Frontal cortex (tissue), 2 donors: Measurements from ENCODE around the gene CREBZF.

GRCh38 chr11:78318142-78319337 lies 99.1 kb downstream of the GAB2 start:
- RAMPAGE, long total RNA: no peak

GRCh38 chr11:78400832-78401389 lies 16.7 kb downstream of the GAB2 start:
- RAMPAGE, long total RNA: no peak

DNA sequence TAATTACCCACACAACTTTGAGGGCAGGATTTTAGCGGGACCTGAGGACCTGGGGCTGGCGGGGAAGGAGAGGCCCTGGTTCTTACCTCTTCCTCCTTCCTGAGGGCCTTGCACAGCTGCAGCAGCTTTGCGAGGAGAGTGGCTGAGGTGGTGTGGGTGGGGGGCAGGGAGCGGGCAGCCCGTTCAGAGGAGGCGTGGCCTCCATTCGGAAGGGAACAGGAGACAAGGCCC lies 76.4 kb upstream of the NARS2 start:
- RAMPAGE, long total RNA: no peak

GRCh38 chr11:78724950-78725404 lies 150.3 kb upstream of the NARS2 start:
- RAMPAGE, long total RNA: no peak

DNA sequence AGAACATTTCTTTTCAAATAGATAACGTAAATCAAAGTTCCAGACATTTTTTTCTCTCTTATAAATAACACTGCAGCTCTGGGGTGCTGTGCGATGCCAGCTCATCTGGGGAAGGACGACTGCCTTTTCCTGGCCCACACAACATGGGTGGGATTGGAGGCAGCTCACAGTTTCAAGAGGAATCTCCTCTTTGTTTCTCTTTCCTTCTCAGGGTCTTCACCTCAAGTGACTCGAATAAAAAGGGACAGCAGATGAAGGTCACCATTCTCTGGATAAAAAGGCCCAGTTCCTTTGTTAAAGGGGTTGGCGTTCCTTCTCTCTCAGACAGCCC lies 235.6 kb upstream of the NARS2 start:
- RAMPAGE, long total RNA: no peak

DNA sequence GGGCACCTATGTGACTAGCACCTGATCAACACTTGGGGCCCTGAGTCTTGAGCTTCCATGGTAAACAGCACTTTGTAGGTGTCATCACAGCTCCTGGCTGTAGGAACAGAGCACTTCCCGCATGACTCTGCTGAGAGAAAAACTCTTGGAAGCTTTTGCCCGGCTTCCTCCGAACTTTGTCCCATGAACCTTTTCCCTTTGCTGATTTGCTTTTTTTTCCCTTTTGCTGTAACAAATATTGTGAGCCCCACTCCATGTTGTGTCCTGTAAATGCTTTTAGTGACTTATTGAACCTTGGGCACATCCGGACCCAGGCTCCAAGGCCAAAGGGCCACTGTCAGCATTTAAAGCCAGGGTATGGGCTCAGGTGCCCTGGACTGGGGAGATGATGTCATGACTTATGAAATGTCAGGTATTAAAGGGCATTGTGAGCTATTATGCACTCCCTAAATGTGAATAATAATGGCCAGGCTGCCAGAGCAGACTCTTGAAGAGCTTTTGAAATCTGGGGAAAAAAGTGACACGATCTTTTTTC lies 391.0 kb downstream of the TENM4 start:
- RAMPAGE, long total RNA: no peak

- RAMPAGE, long total RNA: no peak
Observed at GRCh38 chr11:79197287-79197585, 243.6 kb downstream of the TENM4 start.

DNA sequence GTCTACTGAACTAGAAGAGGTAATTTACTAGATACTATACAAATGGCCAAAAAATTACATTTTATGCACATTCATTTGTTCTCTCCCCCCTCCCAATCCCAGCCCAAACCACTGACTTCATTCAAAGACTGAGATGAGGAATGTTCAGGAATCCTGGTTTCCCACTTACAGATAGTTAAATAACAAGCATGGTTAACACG lies 1387.8 kb upstream of the TENM4 start:
- RAMPAGE, long total RNA: no peak

- RAMPAGE, long total RNA: no peak
Observed at GRCh38 chr11:82419911-82420110, 313.9 kb downstream of the FAM181B start.

GRCh38 chr11:82869483-82870116 lies 30.6 kb downstream of the PRCP start:
- RAMPAGE, long total RNA: no peak

DNA sequence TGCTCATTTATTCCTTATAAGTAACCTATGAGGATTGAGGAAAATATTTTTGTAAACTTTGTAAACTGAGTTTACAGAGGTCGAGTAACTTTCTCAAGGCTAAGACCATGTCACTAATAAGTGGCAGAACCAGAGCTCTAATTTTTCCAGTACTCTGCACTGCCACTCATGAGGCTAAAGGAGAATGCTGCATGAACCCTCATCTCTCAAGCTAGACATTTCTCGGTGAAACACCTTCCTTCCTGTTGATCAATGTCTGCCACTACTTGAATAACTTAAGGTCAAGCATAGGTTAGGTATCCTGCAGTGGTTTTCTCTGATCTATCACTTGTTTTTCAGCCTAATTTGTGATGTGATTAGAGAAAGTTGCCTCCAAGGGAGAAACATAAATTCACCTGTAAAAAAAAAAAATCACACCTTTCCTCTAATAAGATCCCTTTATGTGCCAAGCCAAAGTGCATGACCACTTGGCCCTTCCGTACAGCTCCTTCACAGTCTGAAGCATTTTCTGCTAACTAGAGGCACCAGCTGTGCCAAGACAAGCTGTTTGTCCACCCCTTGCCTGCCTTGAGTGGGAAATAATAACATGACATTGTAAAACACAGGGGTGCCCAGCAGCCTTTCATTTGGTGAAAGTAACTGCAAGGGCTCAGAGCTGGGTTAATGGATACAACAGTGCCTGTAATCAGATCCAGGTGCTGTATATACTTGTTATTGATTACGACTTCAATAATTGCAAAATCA lies 59.0 kb downstream of the DDIAS start:
- RAMPAGE, long total RNA: no peak

DNA sequence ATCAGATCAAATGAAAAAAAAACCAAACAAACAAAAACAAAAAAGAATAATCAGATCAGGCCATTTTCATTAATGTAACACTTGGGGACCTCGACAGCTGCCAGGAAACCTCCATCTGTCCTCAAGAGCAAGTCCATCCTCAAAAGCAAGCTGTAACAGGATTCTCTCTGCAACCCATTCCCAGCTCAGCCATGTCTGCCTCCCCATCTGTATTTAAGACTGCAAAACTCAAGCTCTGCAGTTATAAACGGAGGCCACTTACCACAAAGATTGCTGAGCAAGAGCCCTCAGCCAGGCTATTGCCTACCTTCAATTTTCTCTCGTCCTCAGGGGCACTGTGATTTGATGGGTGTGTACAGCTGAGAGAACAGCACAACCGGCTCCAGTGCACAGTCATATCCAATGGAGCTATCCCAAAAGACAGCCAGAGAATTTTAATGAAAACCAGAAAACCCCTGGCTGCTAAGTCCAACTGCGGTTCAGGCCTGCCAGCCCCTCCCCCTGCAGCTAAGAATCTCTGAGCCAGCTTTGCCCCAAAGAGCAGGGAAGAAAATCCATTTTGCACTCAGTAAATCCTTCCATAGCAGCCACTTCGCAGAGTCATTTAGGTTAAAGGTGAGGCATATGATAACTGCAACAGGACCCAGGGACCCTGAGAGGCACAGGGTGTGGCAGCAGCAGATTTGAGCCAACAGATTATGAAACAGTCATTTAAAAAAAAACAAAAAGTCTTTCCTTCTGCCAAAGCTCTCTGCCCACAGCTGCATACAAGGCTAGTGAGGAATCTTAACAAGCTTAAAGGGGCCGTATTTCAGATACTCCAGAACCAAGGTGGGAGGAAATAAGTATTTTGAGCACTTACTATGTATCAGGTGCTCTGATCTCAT lies 37.6 kb downstream of the RAB30 start:
- RAMPAGE, long total RNA: no peak

DNA sequence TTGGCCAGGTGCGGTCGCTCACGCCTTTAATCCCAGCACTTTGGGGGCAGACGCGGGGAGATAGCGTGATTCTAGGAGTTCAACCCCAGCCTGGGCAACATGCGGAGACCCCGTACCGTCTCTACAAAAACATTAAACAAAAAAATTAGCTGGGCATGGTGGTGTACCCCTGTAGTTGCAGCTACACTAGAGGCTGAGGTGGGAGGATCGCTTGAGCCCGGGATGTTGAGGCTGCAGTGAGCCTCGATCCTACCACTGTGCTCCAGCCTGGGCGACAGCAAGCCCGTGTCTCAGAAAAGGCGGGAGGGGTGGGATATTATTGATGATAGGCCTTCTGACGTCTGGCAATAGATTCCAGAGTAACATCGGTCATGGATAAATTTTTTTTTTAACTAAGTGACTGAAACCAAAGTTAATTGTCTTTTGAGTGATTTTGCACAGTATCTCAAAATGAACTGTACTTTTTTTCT lies 1.1 kb upstream of the RAB30 start:
- RAMPAGE, long total RNA: no peak

DNA sequence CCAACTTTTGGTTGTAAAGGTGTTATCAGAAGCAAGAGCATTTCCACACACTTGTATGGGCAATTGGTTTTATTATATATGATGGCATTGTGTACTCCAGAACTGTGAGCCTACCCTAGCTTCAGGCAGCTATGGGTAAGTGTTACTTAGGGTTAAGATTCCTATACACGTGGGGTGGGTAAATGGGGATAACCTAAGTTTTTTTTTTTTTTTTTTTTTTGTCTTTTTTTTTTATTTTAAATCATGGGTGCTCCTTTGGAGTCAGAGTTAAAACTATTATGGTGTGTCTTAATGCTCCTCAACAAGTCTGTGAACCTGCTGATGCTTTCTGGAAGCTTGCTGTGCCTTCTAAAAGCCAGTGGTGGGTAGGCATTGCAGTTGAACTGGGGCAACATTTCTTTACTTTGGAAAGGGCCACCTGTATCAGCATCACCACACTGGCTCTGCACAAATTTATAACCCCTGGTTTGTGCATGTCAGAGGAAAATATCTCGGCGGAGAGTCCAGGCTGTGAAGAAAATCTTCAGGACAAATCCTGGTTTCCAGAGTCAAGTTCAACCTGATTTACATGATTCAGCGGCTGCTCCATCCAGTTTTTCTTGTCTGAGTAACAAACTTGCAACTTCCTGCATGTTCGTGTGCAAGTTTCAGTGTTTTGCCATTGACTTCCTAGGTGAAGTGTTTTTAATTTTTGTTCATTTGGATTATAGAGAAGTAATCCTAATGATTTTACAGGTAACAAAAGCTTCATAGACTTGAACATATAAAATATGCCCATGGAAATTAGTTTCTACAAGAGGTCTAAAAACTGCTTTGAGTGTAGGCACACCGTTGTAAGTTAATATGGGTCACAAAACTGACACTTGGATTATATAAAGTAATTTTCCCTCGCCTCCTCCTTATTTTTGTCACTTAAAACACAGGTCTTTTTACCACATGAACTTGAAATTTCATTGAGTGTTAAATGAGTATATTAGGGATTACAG lies 3.5 kb downstream of the PCF11 start:
- RAMPAGE, long total RNA: no peak

GRCh38 chr11:84437399-84438055 lies 1151.4 kb upstream of the CCDC90B start:
- RAMPAGE, long total RNA: no peak

GRCh38 chr11:85006609-85007073 lies 620.5 kb downstream of the DLG2 start:
- RAMPAGE, long total RNA: no peak

- RAMPAGE, long total RNA: no peak
Observed at GRCh38 chr11:85474307-85474597, 152.9 kb downstream of the DLG2 start.

DNA sequence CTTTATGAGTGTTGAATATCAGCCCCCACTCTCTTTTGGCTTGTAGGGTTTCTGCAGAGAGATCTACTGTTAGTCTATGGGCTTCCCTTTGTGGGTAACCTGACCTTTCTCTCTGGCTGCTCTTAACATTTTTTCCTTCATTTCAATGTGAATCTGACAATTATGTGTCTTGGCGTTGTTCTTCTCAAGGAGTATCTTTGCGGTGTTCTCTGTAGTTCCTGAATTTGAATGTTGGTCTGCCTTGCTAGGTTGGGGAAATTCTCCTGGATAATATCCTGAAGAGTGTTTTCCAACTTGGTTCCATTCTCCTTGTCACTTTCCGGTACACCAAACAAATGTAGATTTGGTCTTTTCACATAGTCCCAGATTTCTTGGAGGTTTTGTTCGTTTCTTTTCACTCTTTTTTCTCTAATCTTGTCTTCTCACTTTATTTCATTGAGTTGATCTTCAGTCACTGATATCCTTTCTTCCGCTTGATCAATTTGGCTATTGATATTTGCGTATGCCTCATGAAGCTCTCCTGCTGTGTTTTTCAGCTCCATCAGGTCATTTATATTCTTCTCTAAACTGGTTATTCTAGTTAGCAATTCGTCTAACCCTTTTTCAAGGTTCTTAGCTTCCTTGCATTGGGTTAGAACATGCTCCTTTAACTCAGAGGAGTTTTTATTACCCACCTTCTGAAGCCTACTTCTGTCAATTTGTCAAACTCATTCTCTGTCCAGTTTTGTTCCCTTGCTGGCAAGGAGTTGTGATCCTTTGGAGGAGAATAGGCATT lies 79.7 kb downstream of the DLG2 start:
- RAMPAGE, long total RNA: no peak

DNA sequence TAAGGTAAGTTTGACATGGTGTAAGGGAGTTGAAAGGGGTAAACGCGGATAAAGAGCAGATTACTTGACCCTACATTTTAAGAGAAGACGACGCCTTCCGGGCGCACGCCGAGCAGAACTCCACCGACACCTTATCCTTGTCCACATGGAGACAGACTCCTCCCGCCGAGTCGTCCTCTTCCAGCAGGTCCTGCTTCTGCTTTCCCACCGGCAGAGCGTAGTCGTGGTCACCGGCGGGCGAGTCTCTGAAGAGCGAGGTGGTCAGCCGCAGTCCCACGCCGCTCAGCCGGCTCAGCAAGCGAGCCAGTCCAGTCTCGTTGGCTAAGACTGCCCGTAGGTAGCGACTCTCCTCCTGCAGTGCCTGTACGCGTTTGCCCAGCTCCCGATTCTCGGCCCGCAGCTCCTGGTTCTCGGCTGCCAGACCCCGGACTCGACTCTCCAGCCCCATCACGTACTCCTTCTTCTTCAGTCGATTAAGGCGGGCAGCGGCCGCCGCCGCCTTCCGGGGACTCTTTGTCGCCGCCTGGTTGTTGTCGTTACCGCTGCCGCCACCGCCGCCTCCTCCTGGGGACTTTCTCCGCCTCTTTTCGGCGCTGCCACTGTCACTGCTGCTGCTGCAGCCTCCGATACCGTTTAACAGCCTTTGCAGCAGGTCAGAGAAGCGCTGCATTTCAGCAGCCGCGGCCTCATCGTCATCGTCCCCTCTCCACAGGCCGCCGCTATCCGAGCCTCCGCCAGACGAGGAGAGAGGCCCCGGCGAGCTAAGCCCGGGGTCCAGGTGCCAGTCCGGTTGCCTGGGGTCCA lies 986 bp downstream of the CREBZF start:
- RAMPAGE, long total RNA: no peak

DNA sequence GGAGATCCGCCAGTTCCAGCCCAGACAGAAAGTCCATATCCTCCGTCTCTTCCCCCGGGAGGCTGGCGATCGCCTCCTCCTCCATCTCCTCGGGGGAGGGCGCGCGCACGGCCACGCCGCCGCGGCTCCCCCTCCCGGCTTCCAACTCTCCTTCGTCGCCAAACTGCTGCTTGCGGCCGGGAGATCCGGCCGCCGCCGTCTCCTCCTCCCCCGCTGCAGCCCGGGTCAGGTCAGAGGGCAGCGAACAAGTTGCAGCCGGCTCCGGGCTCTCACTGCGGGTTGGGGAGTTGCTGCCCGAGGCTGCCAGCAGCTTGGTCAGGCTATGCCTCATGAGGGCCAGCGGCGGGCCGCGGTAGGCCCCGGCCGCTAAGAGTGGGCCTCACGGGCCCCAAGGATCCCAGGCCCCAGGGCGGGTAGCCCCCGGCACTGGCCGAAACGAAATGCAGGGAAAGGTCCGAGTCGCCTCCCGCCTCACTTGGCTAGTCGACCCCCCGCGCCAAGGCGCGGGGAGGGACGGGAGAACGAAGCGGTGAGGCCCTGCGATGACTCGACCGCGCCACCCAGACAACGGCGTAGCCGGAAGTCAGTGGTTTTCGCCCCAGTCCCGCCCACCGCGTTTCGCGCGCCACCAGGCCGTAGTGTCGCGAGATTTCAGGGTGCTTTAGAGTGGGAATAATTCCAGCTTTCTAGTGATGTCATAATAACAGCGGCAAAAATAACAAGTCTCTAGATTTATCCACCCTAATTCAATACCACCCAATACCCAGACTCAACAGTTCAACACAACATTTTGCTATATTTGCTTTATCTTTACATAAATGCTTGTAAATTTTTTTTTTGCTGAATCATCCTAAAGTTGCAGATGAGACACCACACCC lies at the start of gene CREBZF:
Gene CREBZF (minus strand): TSS at position 585 of the 878 bp plus-strand sequence.
- RAMPAGE, long total RNA: no peak